SK-N-DZ (cell line): ENCODE results near the gene COMTD1.

GRCh38 chr10:75034948-75035527, 38.4 kb downstream of the DUSP29 start:
RAMPAGE:
- cytosol, long total RNA = no peak
- nucleus, long total RNA = no peak

DNA sequence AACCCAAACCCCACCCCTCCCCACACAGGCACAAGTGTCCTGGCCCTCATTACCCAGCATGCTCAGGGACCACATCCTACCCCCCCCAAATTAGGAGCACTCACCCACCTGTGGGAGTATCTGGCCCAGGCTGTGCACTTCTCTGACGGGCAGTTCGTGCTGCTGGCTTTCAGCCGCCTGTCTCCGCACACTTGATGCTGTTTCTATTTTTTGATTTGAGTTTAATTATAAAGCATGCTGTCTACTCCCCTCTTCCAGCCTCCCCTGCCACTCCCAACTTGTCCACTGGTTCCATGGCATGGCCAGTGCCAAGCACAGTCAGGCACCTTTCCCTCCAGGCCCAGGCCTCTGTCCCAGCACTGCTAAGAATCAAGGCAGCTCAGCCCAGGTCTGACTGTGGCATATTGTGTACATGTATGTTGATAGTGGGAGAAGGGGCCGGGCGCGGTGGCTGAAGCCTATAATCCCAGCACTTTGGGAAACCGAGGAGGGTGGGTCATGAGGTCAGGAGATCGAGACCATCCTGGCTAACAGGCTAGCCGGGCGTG, 2.5 kb upstream of the DUSP13 start:
RAMPAGE:
- cytosol, long total RNA = no peak
- nucleus, long total RNA = no peak

DNA sequence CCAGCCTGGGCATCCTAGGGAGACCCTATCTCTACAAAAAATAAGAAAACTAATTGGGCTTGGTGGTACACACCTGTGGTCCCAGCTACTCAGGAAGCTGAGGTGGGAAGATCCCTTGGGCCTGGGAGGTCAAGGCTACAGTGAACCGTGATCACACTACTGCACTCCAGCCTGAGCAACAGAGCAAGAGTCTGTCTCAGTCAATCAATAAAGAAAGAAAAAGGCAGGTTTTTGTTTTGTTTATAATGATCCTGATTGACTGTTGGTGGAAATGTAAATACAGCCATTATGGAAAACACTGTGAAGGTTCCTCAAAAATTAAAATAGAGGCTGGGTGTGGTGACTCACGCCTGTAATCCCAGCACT, 21.3 kb downstream of the SAMD8 start:
RAMPAGE:
- cytosol, long total RNA = no peak
- nucleus, long total RNA = no peak

GRCh38 chr10:75201616-75202514, 8.7 kb upstream of the VDAC2 start:
RAMPAGE:
- cytosol, long total RNA = no peak
- nucleus, long total RNA = no peak

GRCh38 chr10:75234492-75235174, 1.1 kb downstream of the COMTD1 start:
RAMPAGE:
- cytosol, long total RNA = no peak
- nucleus, long total RNA = no peak

GRCh38 chr10:75235175-75236322, at the start of gene COMTD1:
COMTD1 (minus strand) TSS chr10:75235957.
RAMPAGE:
- cytosol, long total RNA = no peak
- nucleus, long total RNA = no peak

DNA sequence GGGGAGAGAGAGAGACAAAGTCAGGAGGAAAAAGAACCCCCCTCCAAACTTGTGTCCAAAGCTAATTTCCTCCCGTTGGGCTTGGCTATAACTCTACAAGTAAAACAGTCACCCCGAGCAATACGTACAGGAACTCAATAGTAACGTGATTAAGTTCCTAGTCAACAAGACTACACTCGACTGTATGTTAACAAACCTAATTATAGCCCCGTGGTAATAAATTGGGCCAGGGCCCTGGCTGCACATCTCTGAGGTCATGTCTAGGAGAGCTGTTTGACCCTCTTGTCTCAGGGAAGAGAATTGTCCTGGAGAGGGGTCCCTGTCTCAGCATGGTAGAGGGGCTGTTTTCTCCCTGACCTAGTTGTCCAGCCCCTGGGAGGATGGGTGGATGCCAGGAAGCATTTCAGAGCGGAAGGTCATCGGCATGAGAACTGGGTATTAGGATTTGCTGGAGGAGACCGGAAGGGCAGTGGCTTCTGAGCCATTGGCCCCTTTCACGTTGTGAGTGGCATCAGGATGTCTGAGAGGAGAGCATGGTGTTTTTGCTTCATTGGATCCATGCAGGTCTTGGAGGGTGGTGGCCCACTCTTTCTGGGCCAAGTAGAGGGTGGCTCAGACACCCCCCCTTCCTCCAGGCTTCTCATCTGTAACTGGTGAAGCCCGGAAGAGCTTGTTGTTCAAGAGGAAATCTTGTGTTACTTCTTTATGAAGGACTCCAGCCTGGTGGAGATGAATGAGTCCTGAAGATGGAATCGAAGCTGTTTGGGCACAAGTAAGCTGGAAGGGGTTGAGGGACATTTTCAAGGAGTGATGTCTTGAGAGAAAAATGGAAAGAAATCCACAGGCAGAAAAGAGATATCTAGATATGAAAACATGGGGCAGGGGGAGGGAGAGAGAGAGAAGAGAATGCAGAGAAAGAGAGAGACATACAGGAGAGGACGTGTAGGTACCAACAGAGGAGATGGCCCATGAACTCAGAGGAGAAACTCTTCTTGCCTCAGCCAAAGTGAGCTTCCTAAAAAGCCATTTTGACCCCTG, 60.4 kb upstream of the COMTD1 start:
RAMPAGE:
- cytosol, long total RNA = no peak
- nucleus, long total RNA = no peak

RAMPAGE:
- cytosol, long total RNA = no peak
- nucleus, long total RNA = no peak
Observed at GRCh38 chr10:75399482-75399715, 2.2 kb downstream of the ZNF503 start.

DNA sequence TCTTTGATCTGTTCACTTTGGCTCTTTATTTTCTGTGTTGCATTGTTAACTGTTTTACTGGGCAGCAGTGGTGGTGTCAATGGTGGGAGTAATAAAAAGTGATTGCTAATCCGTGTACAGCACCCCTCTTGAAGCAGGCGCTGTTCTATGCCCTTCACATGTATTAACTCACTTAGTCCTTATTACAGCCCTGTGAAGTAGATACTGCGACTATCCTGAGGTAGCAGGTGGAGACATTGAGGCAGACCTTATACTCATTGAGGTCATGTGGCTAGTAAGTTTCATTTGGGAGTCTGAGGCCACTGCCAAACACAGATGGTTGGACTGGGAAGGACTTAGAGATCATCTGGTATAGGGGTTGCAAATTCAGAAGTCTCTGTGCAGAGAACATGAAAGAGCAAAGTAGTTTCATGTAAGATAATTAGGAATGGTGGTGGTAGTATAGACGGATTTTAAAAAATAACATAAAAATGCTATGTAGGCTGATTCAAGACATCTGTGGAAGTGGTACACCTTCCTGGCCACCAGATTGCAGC, 90.6 kb downstream of the LRMDA start:
RAMPAGE:
- cytosol, long total RNA = no peak
- nucleus, long total RNA = no peak

GRCh38 chr10:75555422-75555866, 124.0 kb downstream of the LRMDA start:
RAMPAGE:
- cytosol, long total RNA = no peak
- nucleus, long total RNA = no peak

RAMPAGE:
- cytosol, long total RNA = no peak
- nucleus, long total RNA = no peak
Observed at GRCh38 chr10:75612861-75613616, 181.6 kb downstream of the LRMDA start.

GRCh38 chr10:75654571-75654983, 223.2 kb downstream of the LRMDA start:
RAMPAGE:
- cytosol, long total RNA = no peak
- nucleus, long total RNA = no peak

RAMPAGE:
- cytosol, long total RNA = no peak
- nucleus, long total RNA = no peak
Observed at GRCh38 chr10:75755001-75755979, 323.9 kb downstream of the LRMDA start.

RAMPAGE:
- cytosol, long total RNA = no peak
- nucleus, long total RNA = no peak
Observed at GRCh38 chr10:75847132-75847661, 415.8 kb downstream of the LRMDA start.

RAMPAGE:
- cytosol, long total RNA = no peak
- nucleus, long total RNA = no peak
Observed at GRCh38 chr10:77157674-77158105, 479.9 kb downstream of the KCNMA1 start.

RAMPAGE:
- cytosol, long total RNA = no peak
- nucleus, long total RNA = no peak
Observed at GRCh38 chr10:77296476-77297182, 341.0 kb downstream of the KCNMA1 start.

GRCh38 chr10:77390193-77391328, 247.0 kb downstream of the KCNMA1 start:
RAMPAGE:
- cytosol, long total RNA = no peak
- nucleus, long total RNA = no peak

GRCh38 chr10:77467212-77467950, 170.2 kb downstream of the KCNMA1 start:
RAMPAGE:
- cytosol, long total RNA = no peak
- nucleus, long total RNA = no peak

GRCh38 chr10:77496660-77497245, 140.9 kb downstream of the KCNMA1 start:
RAMPAGE:
- cytosol, long total RNA = no peak
- nucleus, long total RNA = no peak

DNA sequence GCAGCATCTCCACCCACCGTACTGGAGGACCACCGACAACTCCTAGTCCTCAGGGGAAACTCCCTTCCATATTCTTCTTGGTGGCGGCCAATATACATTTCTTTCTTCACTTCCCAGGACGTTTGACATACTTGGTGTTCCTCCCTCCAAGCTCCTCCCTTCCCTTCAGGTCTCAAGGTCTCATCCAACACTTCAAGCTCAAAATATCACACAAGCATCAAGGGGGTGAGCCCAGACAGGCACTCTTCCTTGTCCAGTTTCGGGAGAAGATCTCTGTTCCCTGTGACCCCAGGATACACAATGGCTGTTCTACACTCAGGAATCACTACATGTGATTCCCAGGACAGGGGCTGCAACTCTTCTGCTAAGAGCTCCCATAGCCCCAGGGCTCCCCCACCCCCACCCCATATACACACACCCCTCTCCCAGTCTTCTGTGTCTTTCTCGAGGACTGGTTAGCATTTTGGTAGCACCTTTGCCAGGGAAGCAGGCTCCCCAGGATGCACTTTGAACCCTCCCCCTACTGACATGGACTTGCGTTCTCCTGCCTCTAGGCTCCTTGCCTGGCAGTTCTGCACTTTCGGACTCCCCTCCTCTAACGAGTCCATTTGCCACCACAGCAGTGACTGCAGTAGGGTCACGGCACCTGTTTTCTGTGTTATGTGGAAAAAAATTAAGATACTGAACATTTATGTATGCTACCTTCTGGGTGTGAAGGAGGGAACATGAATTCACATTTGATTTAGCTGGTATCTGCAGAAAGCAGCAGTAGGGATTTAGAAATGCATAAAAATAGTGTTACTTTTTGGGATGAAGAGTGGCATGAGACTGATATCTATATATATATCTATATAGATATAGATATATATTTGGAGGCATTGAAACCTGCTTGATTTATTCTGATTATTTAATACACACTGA, 141.4 kb upstream of the KCNMA1 start:
RAMPAGE:
- cytosol, long total RNA = no peak
- nucleus, long total RNA = no peak